IMR-90 (cell line): ENCODE measurements around a stretch of chr3.

GRCh38 chr3:16181318-16181842, 6.9 kb downstream of the GALNT15 start:
- RRBS: no CpG with 5 or more reads among the region's 8 CpGs
CAGE:
- cytosol, long polyA plus RNA: no peak
- long polyA plus RNA: no peak
- nucleus, long polyA plus RNA: no peak

DNA sequence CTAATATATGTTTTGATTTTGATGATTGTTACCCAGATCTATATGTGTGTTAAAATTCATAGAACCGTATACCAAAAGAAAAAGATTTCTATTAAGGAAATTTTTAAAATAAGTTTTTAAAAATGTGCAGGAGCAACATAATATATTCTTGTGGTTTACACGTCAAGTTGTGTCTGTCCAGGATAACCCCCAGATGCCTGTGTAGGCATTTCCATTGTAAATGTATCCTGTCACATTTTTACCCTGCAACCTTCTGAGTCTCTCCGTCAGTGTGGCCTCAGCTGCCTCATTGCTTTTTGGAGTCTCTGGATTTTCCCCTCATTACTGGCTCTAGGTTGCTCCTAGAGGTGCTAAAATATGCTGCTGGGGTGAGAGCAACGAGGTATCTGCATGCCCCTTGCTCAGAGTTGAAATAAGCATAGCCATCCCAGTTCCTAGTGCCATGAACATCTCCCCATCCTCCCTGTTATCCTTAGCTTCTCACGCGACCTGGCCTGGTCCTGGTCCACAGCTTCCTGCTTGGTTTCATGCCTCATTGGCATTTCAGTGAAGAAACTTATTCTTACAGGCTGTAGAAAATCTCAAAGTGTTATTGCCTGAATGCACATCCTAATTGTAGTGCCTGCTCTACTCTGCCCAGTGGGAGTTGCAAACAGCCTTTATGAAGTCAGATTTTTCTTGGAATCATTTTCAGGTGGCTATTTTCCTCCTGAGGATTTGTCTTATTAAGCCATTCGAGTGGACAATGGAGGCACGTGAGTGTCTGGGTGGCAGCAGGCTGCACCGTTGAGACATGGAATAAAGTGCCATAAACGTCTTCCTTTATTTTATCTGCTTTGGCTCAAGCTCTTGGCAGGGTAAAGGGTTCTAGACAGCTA, 33.1 kb downstream of the OXNAD1 start:
- RRBS: no CpG with 5 or more reads among the region's 10 CpGs
CAGE:
- cytosol, long polyA plus RNA: no peak
- long polyA plus RNA: no peak
- nucleus, long polyA plus RNA: no peak

DNA sequence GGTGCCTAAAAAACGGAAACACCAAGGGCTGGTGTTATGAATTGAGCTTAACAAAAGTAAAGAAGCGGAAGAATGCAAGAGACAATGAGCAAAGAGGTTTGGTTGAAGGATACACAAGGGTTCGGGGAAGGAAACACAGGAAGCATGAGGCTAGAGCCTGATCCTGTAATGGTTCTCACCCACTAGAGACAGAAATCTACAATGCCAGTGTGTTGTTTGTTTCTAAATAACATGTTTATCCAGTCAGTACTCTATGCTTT, 50.7 kb downstream of the RFTN1 start:
- RRBS: no CpG with 5 or more reads among the region's 3 CpGs
CAGE:
- cytosol, long polyA plus RNA: no peak
- long polyA plus RNA: no peak
- nucleus, long polyA plus RNA: no peak

DNA sequence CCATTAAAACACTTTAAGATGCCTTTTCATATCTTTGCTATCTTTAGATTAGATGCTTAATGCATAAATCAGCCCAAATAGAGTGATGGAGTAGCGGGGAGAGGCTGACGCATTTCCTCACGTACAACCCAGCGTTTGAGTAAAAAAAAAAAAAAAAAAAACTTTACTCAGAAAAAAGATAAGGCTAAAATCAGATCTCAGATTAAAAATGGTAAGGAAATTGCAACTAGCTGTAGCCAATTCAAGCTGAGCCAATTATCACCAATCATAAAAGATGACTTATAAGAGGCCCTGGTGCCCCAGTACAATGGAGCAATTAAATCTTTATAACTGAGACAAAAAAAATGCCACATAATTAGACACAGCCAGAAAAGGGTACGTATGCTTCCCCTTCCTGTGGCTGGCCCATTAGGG, 45.0 kb downstream of the RFTN1 start:
- RRBS: no CpG with 5 or more reads among the region's 5 CpGs
CAGE:
- cytosol, long polyA plus RNA: no peak
- long polyA plus RNA: no peak
- nucleus, long polyA plus RNA: no peak

- RRBS: no CpG with 5 or more reads among the region's 10 CpGs
CAGE:
- cytosol, long polyA plus RNA: no peak
- long polyA plus RNA: no peak
- nucleus, long polyA plus RNA: no peak
These were observed 31.9 kb upstream of the RFTN1 start for GRCh38 chr3:16545139-16546066.

DNA sequence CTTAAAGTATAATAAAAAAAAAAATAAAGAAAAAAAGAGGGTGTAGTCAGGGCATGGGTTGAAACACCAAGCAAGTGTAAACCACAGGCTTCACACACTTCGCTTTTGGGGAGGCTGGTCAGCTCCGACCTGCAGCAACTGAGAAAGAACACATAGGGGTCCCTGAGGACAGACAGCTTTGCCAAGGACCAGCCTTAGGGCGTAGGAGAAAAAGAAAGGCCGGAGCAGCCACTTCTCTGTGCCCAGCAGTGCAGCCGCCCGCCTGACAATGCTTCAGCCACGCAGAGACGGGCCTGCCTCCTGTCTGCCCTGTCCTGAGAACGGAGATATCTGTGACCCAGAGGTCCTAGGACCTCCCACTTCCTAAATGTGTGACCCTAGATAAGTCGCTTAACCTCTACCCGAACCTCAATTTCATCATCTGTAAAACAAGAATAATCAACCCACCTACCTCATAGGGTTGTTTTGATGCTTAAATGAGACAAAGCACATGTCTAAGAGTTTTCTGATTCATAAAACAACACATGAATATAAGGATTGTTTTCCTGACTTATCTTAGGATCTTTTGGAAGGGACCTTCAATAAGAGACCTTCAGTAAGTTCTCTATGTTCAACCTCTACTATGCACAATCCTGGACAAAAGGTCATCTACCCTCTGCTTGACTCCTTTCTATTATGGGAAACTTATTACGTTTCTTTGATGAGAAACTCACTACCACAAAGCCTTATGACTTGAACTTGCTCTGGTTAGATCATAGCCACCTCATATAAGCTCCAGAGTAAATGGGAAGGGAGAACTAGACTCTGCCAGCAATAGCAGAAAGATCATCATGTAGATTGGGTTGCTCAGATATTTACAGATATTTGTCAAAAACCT, 32.9 kb upstream of the RFTN1 start:
- RRBS: no CpG with 5 or more reads among the region's 12 CpGs
CAGE:
- cytosol, long polyA plus RNA: no peak
- long polyA plus RNA: no peak
- nucleus, long polyA plus RNA: no peak

DNA sequence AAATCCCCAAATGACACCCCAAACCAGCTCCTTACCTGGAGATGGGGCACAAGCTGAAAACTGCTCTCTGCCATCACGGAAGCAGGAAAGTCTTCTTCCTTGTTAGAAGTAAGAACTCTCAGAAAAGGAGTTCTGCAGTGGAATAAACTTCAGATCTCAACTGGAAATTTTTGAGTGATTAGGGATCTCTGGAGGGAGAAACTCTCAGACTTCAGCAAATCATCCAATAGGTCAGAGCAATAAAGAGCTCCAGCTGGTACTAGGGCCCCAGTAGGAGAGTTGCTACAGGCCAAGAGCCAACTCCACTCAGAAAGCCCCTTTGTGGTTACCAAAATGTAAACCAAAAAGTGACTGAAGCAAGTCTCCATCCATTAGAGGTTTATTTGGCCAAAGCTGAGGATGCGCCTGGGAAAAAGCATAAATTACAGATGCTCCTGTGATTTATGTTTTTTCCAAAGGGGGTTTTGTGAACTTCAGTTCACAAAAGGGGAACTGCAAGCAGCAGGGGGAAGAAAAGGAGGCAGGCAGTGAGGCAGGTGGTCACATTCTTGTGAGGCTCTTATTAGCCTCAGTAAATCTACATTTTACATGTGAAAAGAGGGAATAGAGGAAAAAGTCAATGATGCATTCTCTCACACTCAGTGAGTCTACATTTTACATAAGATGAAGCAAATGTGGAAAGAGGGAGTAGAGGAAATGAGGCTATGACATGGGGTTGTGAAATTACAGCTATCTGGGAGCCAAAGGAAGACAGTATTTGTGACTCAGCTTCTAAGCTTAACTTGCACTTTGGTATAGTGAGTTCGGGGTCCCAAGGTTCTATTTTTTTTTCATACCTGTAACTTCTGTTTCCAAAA, 92.3 kb upstream of the DAZL start:
- RRBS: no CpG with 5 or more reads among the region's 3 CpGs
CAGE:
- cytosol, long polyA plus RNA: no peak
- long polyA plus RNA: no peak
- nucleus, long polyA plus RNA: no peak

- RRBS: no CpG with 5 or more reads among the region's 6 CpGs
CAGE:
- cytosol, long polyA plus RNA: no peak
- long polyA plus RNA: no peak
- nucleus, long polyA plus RNA: no peak
These were observed 114.8 kb upstream of the PLCL2 start for GRCh38 chr3:16769974-16770405.

DNA sequence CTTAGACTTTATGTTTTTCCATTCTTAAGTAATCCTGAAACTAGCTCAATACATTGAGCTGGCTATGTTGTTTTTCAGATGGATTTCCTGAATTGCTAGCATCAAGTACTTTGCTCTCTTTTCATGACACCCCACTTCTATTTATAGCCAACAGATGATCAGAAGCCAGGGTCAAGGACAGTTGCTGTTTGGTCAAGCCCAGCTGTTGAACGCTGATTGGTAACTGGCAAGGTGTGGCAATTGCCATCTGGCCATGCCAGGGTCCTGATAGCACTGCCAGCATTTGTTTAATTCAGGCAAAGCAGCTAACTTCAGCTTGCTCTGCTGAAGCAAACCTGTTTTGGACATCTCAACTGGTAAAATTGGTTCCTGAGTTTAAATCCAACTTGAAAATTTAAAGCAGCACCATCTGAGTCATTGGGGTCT, 46.1 kb upstream of the PLCL2 start:
- RRBS: no CpG with 5 or more reads among the region's 1 CpG
CAGE:
- cytosol, long polyA plus RNA: no peak
- long polyA plus RNA: no peak
- nucleus, long polyA plus RNA: no peak

DNA sequence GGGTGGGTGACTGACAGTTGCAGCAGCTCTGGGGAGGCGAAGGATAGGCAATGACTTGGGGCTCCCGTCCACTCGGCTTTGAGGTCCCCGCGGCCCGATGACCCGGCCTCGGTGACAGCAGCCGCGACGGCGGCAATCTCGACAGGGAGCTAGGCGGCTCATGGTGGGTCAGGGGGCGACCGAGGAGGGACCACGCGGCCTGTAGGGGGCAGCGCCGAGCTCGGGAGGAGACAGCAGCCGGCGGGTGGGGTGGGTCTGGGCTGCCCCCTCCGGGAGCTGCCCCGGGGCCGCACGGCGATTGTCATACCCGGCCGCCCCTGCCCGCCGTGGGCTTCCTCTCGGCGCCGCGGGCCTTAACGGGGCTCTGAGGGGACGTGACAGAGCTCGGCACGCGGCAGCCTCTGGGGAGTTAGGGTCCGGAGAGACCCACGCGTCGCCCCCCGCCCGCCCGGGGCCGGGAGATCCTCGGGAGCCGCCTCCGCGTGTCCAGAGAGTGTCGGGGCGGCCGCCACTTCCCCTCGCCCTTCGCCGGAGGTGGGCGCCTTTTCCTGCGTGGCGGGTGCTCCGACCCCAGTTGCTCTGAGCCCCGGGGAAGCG, 654 bp upstream of the PLCL2 start:
- RRBS: 6% methylated on average over 22 of the region's 65 CpGs
CAGE:
- cytosol, long polyA plus RNA: no peak
- long polyA plus RNA: no peak
- nucleus, long polyA plus RNA: no peak

GRCh38 chr3:17182816-17183320, 298.1 kb downstream of the PLCL2 start:
- RRBS: no CpG with 5 or more reads among the region's 4 CpGs
CAGE:
- cytosol, long polyA plus RNA: no peak
- long polyA plus RNA: no peak
- nucleus, long polyA plus RNA: no peak

CAGE:
- cytosol, long polyA plus RNA: no peak
- long polyA plus RNA: no peak
- nucleus, long polyA plus RNA: no peak
These were observed 334.2 kb downstream of the PLCL2 start for GRCh38 chr3:17218875-17219448.

- RRBS: no CpG with 5 or more reads among the region's 5 CpGs
CAGE:
- cytosol, long polyA plus RNA: no peak
- long polyA plus RNA: no peak
- nucleus, long polyA plus RNA: no peak
These were observed 1.7 kb downstream of the TBC1D5 start for GRCh38 chr3:17740607-17741277.

- RRBS: no CpG with 5 or more reads among the region's 3 CpGs
CAGE:
- cytosol, long polyA plus RNA: no peak
- long polyA plus RNA: no peak
- nucleus, long polyA plus RNA: no peak
These were observed 74.1 kb upstream of the SATB1 start for GRCh38 chr3:18499162-18499773.

DNA sequence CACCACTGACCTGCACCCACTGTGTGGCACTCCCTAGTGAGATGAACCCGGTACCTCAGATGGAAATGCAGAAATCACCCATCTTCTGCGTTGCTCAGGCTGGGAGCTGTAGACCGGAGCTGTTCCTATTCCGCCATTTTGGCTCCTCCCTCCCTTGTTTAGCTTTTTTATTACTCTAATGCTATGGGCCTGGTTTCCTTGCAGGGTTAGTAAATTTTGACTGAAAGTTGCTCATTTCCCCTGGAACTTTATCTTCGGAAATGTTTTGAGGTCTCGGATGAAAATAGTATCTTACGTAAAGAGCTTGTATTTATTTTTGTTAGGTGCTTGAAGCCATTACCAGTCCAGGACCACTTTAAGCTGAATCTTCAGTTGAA, 269.0 kb upstream of the SATB1 start:
- RRBS: no CpG with 5 or more reads among the region's 7 CpGs
CAGE:
- cytosol, long polyA plus RNA: no peak
- long polyA plus RNA: no peak
- nucleus, long polyA plus RNA: no peak

DNA sequence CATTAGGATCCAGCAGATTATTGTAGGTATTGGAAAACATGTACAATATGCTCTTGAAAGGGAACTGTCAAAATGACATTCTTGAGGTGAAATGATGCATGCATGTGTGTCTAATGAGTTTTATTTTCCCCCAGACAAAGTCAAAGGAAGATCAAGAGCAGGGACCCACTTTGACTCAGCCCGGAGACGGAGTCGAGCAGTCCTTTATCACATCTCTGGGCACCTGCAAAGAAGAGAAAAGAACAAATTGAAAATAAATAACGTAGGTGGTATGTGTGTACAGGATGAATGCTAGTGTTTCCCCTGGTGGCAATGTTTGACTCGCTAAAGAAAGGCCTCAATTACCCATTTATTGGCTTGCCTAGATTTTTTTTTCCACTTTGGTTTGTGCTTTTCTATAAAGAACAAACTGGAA, 194.2 kb downstream of the KCNH8 start:
- RRBS: no CpG with 5 or more reads among the region's 5 CpGs
CAGE:
- cytosol, long polyA plus RNA: no peak
- long polyA plus RNA: no peak
- nucleus, long polyA plus RNA: no peak

GRCh38 chr3:19348953-19349266, 200.6 kb downstream of the KCNH8 start:
- RRBS: no CpG with 5 or more reads among the region's 4 CpGs
CAGE:
- cytosol, long polyA plus RNA: no peak
- long polyA plus RNA: no peak
- nucleus, long polyA plus RNA: no peak

DNA sequence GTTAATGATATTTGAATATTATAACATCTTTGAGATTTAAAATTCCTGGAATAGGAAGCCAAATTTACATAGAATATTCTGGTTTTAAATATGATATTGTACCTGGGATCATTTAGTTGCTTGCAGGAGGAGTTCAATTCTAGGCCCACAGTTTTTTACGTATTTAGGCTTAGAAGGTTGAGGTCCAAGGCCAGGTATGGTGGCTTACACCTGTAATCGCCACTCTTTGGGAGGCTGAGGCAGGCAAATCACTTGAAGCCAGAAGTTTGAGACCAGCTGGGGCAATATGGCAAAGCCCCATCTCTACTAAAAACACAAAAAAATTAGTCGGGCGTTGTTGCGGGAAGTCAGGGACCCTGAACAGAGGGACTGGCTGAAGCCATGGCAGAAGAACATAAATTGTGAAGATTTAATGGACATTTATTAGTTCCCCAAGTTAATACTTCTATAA, 24.6 kb downstream of the PP2D1 start:
- RRBS: no CpG with 5 or more reads among the region's 5 CpGs
CAGE:
- cytosol, long polyA plus RNA: no peak
- long polyA plus RNA: no peak
- nucleus, long polyA plus RNA: no peak

- RRBS: no CpG with 5 or more reads among the region's 6 CpGs
CAGE:
- cytosol, long polyA plus RNA: no peak
- long polyA plus RNA: no peak
- nucleus, long polyA plus RNA: no peak
These were observed 17.1 kb downstream of the KAT2B start for GRCh38 chr3:20057070-20057941.

GRCh38 chr3:20060854-20061212, 20.6 kb downstream of the KAT2B start:
- RRBS: no CpG with 5 or more reads among the region's 1 CpG
CAGE:
- cytosol, long polyA plus RNA: no peak
- long polyA plus RNA: no peak
- nucleus, long polyA plus RNA: no peak